ENCODE measurements around the gene TACSTD2.

- RAMPAGE, long total RNA: no peak
- RRBS: 5% methylated on average over 46 of the region's 93 CpGs
Observed at GRCh38 chr1:58576843-58577725, at the start of gene TACSTD2. Gene TACSTD2, minus strand, starts transcription at chr1:58577252.

DNA sequence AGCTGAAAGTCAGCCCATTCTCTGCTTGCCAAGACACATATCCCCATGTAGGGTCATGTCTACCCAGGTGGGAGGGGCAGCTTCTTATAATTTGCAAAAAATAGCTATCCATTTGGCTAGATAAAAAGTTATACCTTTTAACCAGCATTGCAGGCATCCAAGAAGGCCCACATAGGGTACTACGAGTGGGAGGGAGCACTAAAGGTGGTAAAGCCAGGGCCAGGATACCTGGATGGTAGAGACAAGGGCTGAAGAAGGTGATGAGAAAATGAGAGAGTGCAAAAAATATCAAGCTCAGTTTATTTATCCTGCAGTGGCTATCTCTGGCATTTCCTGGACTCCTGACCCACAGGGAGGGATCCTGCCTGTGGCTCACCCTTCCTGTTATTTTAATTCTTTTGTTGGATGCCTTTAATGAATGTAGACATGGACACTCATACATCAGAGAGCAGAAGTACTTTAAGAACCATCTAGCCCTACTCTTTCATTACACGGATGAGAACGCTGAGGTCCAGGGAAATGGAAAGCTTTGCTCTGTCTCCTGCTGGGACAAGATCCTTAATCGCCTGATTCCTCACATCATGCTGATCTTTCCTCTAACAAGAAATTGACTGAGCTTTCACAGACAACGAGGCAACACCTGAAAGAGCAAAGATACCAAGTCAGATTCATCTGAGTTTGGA is 20.7 kb downstream of the JUN start:
- RAMPAGE, long total RNA: no peak
- RRBS: no CpG with 5 or more reads among the region's 5 CpGs

- RAMPAGE, long total RNA: no peak
- RRBS: 1% methylated on average over 11 of the region's 16 CpGs
Observed at GRCh38 chr1:58783649-58783830, 307 bp downstream of the JUN start.

- RAMPAGE, long total RNA: no peak
- RRBS: under 1% methylated on average over 11 of the region's 70 CpGs
Observed at GRCh38 chr1:58784128-58784981, 508 bp upstream of the JUN start.

DNA sequence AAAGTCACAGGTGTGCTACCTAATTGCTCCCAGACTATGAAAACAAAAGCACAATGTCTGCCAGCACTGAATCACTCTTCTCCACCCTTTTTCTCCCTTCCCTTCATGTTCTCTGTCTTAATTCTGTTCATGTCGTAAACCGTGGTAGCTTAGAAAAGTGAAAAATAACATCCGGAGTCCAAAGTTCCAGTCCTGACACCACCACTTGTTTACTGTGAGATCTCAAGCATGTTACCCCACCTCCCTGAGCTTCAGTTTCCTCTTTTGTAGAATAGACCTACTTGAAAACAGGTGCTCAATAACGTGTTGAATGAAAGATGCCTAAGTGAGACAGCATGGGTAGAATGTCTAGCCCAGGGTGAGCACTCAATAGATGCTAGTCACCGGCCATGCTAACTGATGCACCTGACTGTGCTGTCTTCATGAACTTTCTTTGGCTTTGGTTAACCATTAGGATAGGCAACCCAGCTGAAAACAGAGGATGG is 22.2 kb upstream of the JUN start:
- RAMPAGE, long total RNA: no peak
- RRBS: no CpG with 5 or more reads among the region's 5 CpGs

GRCh38 chr1:58815003-58816086 is 31.5 kb upstream of the JUN start:
- RAMPAGE, long total RNA: no peak
- RRBS: 1% methylated on average over 10 of the region's 52 CpGs

GRCh38 chr1:58928500-58929040 is 144.7 kb upstream of the JUN start:
- RAMPAGE, long total RNA: no peak
- RRBS: no CpG with 5 or more reads among the region's 6 CpGs

- RAMPAGE, long total RNA: no peak
Observed at GRCh38 chr1:58979346-58979567, 195.4 kb upstream of the JUN start.

- RAMPAGE, long total RNA: no peak
- RRBS: no CpG with 5 or more reads among the region's 20 CpGs
Observed at GRCh38 chr1:59013092-59014213, 229.6 kb upstream of the JUN start.

GRCh38 chr1:59298676-59299425 is 2.0 kb downstream of the FGGY start:
- RAMPAGE, long total RNA: no peak
- RRBS: no CpG with 5 or more reads among the region's 6 CpGs

DNA sequence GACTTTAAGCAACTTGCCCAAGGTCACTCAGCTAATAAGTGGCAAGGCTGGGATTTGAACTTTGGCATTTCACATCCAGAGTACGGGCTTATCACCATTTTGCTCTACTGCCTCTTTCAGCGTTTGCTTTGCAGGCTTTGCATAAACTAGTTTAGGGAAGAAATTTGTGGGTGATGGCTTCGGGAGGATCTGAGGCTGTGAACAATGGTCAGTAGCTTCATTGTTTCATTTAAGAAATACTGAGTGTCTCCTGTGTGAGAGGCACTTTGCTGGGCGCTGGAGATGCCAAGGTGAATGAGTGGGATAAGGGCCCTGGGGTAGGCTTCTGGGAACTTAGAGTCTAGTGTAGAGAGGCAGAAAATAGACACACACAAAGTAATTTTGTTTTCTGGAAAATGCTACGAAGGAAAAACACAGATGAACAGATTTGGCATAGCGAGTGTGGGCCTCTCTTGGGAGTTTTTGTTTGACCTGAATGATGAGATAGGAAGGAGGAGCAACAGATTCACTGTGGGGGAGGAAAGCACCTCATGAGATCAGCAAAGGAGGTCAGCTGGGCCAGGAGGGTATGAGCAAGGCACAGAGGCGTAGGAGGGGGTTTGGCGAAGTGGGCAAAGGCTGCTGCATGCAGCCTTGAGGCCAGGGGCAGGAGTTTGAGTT is 57.7 kb downstream of the FGGY start:
- RAMPAGE, long total RNA: no peak
- RRBS: no CpG with 5 or more reads among the region's 8 CpGs

DNA sequence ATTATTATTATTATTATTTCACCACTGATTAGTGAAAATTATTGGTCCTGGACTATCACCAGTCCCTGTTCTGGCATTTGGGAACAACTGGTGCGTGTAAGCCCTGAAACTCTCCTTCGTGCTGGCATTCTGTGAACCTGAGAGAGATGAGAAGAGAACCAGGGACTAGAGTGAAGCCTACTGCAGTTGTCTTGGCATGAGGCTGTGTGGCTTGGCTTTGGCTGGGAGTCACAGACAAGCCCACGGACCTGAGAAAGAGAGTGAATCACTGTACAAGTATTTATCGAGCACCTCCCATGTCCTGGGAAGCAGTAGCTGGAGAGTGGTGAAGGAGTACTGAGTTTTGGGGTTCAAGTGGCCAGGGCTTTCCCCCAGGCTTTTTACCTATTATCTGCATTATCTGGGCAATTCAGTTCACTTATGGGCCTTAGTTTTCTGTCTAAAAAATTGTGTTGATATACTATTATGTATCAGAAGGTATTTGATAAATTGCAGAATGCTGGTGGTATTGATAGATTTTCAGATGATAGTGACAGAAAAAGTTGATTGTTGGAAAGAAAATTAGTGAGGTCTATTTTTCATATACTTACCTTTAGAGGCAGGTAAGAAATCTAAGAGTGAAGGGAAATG is 63.4 kb downstream of the FGGY start:
- RAMPAGE, long total RNA: no peak
- RRBS: no CpG with 5 or more reads among the region's 4 CpGs

- RAMPAGE, long total RNA: no peak
- RRBS: no CpG with 5 or more reads among the region's 6 CpGs
Observed at GRCh38 chr1:59391080-59391668, 94.3 kb downstream of the FGGY start.

GRCh38 chr1:59750530-59750993 is 64.2 kb upstream of the HOOK1 start:
- RAMPAGE, long total RNA: no peak
- RRBS: no CpG with 5 or more reads among the region's 4 CpGs

DNA sequence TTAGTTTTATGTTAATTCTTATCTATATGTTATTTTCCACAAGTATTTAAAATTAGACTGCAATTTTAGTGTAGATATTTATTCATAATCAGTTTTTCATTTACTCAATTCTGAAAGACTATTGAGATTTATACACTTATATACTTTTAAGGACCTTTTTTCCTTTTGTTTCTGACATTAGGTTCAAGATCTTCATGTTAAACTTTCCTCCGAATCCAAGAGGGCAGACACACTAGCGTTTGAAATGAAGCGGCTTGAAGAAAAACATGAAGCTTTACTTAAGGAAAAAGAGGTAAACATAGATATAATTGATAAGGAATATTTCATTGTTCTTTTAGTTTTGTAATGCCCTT is 34.1 kb downstream of the HOOK1 start:
- RAMPAGE, long total RNA: no peak
- RRBS: no CpG with 5 or more reads among the region's 3 CpGs

GRCh38 chr1:59936205-59936747 is 9.7 kb upstream of the CYP2J2 start:
- RAMPAGE, long total RNA: no peak
- RRBS: no CpG with 5 or more reads among the region's 4 CpGs

DNA sequence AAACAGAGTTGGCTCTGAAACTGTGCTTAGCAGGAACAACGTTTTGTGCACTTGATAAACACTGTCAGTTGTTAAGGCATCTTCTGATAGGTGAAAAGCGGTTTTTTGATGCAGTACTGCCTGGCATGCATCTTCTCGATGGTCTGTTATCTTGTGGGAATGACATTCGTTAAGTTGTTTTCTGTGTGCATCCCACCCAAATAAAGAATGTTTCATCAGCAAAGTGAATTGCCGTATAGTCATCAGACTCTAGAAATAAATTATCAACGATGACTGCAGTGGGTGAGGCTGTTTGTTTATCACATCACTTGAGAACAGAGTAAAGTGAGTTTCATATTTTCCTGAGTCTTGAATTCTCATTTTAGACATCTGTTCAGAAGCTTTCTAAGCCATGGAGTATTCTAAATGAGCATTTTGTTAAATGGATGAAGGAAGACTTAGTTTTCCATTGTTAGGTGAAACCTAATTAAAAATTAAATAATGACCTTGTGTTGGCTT is 34.1 kb downstream of the NFIA start:
- RAMPAGE, long total RNA: no peak
- RRBS: no CpG with 5 or more reads among the region's 6 CpGs

- RAMPAGE, long total RNA: no peak
- RRBS: no CpG with 5 or more reads among the region's 5 CpGs
Observed at GRCh38 chr1:61132002-61132718, 49.8 kb downstream of the NFIA start.

DNA sequence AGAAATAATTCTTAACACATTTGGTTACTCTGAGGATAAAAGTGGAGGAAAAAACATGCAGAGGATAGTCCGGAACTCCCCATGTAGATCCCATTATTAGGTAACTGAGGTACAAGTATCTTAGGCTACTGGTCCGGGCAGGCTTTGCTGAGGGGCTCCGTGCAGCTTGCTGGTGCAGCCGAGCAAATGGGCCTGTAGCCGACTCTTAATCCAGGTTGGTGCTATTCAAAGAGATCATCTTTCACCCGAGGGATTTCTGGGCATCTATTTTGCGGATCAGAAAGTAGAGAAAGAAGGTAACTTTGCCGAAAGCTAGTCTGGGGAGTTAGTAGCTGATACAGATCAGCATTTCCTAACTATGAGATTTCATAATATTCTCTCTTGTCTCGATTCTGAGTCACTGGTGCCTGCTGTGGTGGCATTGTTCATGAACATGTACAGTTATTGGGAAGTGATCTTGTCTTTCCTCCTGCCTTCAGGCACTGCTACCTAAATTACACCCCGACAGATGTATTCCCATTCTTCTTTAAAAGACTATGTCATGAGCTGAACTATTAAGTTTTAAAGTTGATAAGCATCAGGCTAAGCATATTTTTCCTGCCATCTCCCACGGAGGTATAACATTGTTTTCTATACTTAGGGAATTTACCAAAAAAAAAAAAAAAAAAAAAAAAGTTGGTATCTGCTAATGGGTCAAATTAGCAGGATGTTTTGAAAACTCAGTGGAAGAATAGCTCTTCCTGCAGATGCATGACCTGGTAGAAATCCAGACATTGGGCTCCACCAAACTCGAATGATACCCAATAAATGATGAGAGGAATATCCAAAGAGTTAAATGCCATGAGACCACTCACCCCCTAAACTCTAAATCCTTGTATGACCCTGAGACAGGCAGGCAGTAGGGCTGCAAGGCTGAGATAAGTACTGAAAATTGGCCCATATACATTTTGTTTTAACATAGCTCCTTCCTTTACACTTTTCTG is 57.2 kb downstream of the NFIA start:
- RAMPAGE, long total RNA: no peak
- RRBS: 100% methylated on average over 1 of the region's 12 CpGs

GRCh38 chr1:61140212-61141426 is 58.3 kb downstream of the NFIA start:
- RAMPAGE, long total RNA: no peak
- RRBS: no CpG with 5 or more reads among the region's 12 CpGs

Data from epithelial cell of proximal tubule (primary cell).